Endothelial cell (in vitro differentiated cells): Measurements from ENCODE around the genes VASH2 and RPS6KC1.

- PRO-cap: no peak
These were observed 37.3 kb downstream of the NENF start for GRCh38 chr1:212469899-212470554.

DNA sequence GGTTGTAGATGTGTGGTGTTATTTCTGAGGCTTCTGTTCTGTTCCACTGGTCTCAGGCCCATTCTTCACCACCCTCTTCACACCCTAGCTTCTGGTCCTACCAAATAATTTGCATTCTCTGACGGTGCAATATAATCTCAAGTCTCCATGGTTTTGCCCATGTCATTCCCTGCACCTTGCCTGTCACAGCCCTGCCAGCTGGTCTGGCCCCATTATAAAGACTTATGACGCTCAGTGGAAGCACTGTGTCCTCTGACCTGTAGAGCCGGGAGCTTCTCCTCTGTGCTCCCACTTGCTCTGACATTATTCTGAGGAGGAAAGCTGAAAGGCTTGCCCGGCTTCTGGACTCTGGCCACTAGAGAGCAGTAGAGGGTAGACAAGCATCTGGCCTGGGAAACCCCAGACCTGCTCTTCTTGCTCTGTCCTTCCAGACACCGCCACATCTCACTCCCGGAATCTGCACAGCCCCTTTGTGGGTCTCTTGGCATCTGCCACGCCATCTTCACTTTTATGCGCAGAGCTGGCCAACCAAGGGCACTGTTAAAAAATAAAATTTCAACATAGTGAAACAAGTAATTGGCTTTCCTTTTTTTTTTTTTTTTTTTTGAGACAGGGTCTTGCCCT, 44.4 kb downstream of the NENF start:
- PRO-cap: no peak

GRCh38 chr1:212605917-212606457, 2.6 kb upstream of the ATF3 start:
- PRO-cap: no peak

GRCh38 chr1:212613462-212614112, 5.0 kb downstream of the ATF3 start:
- PRO-cap: no peak

DNA sequence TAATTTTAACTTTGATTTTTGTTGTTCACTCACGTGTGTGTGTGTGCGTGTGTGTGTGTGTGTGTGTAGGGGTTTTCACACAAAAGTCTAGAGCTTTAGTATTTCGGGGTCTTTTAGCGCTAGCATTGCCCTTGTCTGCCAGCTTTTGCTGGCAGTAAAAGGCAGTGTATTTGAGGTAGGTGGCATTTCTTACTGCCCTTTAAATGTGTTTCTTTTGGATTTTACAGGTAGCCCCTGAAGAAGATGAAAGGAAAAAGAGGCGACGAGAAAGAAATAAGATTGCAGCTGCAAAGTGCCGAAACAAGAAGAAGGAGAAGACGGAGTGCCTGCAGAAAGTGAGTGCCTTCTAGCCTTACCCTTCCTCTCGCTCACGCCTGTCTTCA, 6.4 kb upstream of the GARIN4 start:
- PRO-cap: no peak

- PRO-cap: no peak
These were observed 4.3 kb upstream of the GARIN4 start for GRCh38 chr1:212619846-212620593.

GRCh38 chr1:212700604-212700820, 872 bp upstream of the BATF3 start:
- PRO-cap: no peak

GRCh38 chr1:212915183-212916162, 34.9 kb upstream of the VASH2 start:
- PRO-cap: no peak

DNA sequence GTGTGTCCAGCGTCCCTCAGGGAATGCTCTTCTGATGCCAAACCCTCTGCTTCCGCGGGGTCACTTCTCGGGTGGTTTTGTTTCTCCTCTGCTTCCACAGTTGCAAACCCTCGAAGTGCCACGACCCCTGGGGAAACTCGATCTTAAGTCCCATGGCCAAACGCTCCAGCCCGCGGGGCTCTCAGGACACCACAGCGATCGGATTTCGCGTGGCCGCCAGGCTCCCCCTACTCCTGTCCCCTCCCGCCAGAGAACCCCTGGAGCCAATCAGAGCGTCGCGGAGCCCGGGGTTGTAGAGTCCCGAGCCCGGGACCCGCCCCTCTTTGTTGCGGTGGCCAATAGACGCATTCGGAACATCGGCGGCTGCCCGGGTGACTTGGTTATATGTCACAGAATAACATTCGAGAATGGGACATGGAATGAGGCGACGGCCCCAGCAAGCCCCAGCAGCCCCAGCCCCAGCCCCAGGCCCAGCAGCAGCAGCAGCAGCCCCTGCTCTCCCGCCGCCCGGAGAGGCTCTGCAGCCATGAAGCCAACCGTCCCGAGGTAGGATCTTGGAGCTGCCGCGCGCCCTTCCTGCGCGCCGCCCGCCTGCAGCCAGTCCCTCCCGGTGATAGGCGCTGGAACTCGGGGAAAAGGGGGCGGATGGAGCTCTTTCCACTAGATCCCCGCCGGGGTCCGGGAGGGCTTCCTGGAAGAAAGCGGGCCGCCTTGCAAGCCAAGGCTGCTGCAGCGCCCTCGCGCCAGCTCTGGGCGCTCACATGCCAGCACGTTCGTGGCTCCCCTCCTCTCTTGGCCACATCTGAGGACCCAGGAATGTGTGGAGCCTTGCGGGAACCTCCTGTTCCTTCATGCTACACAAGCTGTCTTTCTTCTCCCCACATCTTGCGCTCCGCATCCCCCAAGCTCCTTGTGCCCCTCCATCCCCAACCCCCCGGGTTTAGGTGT, at the start of gene VASH2:
VASH2 (plus strand) TSS at position 347 of the 948 bp plus-strand sequence.
- PRO-cap: bidirectional peak, plus-strand start at position 400 of the sequence, minus-strand start at position 193 of the sequence

GRCh38 chr1:213005531-213006176, 10.0 kb downstream of the ANGEL2 start:
- PRO-cap: no peak

DNA sequence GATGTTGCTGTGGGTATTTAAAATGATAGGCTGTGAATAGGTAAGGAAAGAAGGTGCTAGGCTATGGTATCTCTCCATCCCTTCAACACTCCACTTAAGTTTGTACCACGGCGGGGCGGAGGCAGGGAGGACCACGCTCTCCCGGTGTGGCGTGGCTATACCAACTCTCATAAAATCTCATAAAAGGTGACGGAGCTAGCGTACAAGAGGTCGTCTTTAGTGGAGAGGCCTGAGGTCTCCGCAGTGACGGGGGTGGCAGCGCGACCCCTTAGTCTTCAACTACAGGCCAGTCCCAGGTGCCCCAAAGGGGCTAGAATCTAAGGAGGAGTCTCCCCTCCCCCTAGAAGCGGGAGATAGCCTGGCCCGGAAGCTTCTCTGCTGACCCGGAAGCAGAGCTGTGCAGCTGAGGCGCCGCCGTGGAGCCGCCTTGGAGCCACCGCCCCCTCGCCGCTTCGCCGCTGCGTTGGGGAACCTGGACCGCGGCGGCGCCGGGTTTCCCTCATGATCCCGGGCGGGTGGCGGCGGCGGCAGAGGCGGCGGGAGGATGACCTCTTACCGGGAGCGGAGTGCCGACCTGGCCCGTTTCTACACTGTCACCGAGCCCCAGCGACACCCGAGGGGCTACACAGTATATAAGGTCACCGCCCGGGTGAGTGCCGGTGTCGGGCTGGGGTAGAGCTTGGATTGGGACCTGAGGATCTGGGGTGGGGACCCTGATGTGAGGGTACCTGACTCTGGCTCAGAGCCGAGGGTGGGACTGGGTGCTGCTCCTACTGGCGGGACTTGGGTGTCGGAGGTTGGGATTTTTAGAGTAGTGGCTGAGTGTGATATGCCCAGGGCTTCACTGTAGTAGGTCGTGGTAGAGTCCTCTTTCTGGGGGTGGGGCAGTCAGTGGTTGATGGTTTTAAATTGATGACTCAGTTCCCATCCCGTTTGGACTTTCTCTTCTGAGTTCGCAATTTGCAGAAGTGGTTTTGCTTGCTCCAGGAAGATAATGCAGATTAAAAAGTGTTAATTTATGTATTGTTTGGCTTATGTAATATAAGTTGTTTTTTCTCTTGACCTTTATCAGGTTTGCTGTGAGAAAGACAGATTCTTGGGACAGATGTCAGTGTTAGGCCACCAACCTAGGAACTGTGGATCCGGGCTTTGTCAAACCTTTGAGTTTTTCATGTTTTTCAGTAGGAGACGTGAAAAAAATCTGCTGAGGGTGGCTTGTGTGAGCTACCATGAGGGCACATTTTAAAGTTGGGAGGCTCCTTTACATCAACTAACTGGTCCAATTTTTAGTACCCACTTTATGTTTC, at the start of gene RPS6KC1:
RPS6KC1 (plus strand) TSS at position 381 of the 1,307 bp plus-strand sequence.
- PRO-cap: no peak

GRCh38 chr1:213372069-213372622, 321.1 kb downstream of the RPS6KC1 start:
- PRO-cap: no peak

GRCh38 chr1:213658633-213658989, 329.2 kb upstream of the PROX1 start:
- PRO-cap: no peak

DNA sequence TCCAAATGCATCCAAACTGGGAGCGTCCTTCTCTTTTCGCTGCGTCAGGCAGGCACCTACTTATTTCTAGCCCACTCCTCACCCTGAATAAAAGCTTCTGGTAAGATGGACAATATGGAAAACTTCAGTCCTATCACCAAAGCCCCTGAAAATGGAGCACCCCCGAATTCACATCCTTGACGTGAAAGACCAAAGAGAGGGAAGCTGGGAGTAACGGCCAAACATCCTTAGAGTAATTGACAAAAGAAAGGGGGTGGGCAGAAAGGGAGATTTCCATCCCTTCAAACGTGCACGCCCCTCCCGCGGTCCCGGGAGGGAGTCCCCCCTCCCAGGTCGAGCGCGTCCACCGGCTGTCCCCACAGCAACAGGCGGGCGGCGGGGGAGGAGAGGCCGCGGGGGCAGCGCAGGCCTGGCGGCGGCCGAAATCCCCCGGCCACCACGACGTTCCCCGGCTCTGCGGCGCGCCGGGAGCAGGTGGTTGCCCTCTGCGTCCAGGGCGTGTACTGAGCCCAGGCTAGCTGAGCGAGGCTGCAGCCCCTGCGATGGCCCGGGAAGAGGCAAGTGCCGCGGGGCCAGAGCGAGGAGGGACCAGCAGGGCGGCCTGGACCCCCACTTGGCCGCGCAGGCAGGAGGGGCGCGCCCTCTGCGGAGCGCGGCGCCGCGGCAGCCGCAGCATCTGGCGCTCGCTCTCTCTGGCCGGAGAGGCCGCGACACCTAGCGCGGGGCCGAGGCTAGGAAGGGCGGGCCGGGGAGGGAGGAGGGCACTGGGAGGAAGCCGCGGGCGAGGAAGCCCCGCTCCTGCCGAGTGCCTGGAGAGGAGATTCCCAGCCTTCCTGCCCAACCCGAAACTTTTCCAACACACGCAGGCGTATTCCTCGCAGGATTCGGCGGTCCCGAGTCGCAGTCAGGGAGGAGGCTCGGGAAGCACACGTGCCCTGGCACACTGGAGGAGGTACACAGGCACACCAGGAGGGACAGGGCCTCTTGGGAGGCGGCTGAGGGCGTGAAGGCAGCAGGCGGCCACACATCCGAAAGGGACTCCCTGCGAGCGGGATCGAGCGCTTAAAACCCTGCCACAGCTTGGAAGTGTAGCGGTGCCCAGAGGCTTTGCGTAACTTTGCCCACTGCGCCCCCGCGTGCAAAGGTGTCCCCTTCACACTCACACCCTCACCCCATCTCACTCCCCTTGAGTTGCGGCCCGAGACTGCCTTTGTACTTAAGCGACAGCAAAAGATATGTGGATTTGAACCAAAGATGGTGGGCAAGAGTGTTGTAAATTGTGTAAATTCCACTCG, 5.0 kb upstream of the PROX1 start:
- PRO-cap: bidirectional peak, plus-strand start at position 764 of the sequence, minus-strand start at position 694 of the sequence

DNA sequence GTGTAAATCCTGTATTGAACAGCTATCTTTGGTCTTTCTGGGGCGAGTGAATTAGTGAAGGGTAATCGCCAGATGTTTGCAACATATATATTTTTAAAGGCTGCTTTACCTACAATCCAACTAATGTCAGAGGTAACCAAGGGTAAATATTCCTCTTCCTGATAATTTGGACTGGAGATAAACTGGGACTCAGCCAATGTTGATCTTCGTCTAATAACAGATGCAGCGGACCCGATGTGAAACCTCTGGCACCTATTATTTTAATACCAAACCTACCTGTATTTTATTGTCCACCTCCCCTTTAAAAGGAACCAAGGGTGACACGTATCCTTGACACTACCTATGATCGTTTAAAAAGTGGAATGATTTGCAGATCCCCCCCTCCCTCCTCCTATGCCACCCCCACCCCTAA, 741 bp upstream of the PROX1 start:
- PRO-cap: no peak

- PRO-cap: no peak
These were observed 26.4 kb downstream of the PROX1 start for GRCh38 chr1:214014002-214014652.

DNA sequence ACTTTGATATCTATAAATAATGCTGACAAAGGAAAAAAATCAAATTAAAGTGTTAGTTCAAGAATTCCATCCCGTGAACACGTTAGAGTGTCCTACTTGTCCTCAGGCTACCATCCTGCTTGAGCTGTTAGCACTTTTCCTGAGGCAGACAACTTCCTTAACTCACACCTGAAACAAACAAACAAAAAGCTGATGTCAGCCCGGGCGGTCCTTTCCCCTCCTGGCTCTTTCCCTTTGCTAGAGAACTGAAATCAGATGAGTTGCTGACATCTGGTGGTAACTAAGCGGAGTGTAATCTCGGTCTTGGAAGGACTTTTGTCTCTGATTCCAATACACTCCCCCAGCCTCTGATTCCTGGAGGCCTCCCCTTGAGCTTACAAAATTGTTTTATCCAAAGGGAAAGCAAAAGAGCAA, 135.3 kb downstream of the PROX1 start:
- PRO-cap: no peak

GRCh38 chr1:214187120-214187727, 93.7 kb upstream of the SMYD2 start:
- PRO-cap: no peak

DNA sequence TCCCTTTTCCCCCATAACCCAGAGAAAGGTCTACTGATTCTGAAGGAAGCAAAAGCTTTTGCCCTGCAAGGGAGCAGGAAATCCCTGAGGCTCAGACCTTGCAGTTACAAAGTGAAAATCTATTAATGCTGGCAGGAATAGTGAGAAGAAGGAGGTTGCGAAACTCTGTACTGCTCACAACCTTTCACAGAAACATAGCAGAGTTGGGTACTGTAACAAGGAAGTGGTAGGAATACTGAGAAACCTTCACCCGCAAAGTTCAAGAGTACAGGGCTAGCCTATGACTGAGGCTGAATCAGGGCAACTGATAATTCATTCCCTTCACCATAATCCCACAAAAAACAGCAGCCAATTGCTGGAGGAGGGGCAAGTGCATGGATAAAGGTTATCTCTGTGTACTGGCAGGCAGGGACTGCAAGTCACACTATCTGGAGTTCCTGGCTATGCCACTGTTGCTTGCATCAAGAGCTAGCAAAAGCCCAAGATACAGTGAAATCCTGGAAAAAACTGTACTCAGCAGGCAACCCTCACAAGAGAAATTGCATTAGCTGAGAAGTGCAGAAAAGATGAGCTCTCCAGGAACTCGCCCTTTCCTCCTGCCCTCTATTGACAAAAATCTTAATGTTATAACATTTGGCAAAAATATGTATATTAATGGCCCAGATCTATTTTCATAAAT, 23.8 kb upstream of the KCTD3 start:
- PRO-cap: no peak

DNA sequence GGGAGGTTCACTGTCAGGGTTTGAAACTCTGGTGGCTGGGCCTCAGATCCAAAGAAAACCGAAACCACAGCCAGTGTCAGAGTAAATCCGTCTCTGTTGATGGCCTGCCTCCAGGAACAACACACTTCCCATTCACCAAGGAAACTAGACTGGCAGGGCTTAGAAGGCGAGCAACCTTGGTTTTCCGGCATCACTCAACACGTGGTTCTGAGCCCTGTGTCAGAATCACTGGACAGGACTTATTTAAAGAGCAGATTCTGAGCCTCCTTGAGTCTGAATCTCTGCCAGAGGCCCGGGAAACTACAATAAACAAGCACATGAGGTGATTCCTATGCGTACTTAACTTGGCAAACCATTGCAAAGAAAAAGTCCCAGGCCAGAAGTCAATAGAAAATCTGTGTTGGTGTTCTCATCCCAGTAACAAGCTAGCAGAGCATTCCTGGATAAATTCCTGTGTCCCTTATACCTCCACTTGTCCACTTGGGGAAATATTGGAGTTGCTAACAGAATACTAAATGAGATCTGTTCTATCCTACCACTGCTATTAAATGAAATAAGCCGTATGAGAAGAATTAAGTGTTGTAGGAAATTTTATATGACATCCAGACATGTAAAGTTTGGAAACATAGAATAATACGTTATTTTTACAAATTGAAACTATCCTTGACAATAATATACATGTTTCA, 70.1 kb downstream of the KCTD3 start:
- PRO-cap: no peak